Measurements from ENCODE around the gene ZNF823.

- PRO-cap = no peak
- RAMPAGE, long total RNA, 4 experiments = no peak in any of the 4 experiments
Measured at GRCh38 chr19:11549606-11550447, 9.2 kb downstream of the ELOF1 start.

DNA sequence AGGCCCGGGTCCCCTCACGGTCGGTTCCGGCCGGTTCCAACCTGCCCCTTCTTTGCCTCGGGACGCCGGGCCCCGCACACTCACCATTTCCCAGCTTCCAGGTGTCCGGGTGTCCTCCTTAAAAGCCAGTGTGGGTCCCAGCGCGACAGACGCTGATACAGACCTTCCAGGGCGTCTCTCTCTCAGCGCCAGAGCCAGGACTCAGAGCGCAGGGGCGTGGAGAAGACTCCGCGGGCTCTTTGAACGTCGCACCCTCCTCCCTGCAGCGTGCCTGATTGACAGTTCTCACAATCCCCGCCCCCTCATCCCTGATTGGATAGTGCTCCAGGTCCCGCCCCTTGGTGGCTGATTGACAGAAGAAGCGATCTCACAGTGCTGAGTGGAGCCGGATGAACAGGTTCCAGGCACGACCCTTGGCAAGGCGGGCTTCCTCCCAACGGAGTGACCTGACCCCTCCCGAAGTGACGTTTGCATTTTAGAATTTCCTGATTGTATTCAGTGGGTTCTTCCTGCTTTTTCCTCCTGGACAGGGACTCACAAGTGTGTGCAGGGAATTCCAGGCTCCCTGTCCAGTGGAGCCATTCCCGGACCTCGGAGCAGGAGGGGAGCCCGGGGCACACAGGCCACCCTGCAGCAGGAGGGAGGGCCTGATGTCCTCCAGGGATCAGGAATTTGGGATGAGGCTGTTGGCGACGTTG is at the start of gene ZNF823:
Gene ZNF823, minus strand, starts transcription at position 214 of the 698 bp plus-strand sequence.
- PRO-cap = bidirectional peak, plus-strand start at position 514 of the sequence, minus-strand start at position 203 of the sequence
- RAMPAGE, long total RNA, 4 experiments = start-site peak on the minus strand in 2 of 4 experiments, centred at positions 175 to 180 of the sequence, 21 to 25 reads per replicate

- PRO-cap = no peak
- RAMPAGE, long total RNA, 4 experiments = start-site peak on the plus strand in 2 of 4 experiments, at chr19:11832641-11832871 at its widest, 12 to 40 reads per replicate
Measured at GRCh38 chr19:11832308-11832814, 16.2 kb upstream of the ZNF439 start.

- PRO-cap = no peak
- RAMPAGE, long total RNA, 4 experiments = no peak in any of the 4 experiments
Measured at GRCh38 chr19:11924434-11924813, 483 bp upstream of the ZNF700 start.

GRCh38 chr19:11949181-11949552 is 15.7 kb upstream of the ZNF763 start:
- PRO-cap = no peak
- RAMPAGE, long total RNA, 4 experiments = start-site peak on the plus strand in 2 of 4 experiments, at chr19:11949205-11949376 at its widest, 10 to 16 reads per replicate

GRCh38 chr19:12194430-12195209 is 31.7 kb downstream of the ZNF136 start:
- PRO-cap = bidirectional peak, plus-strand start at chr19:12195100, minus-strand start at chr19:12194824
- RAMPAGE, long total RNA, 4 experiments = no peak in any of the 4 experiments

- PRO-cap = no peak
- RAMPAGE, long total RNA, 4 experiments = start-site peak on the minus strand in 1 of 4 experiments, at chr19:12286069-12286206 at its widest, 5 reads per replicate
Measured at GRCh38 chr19:12285978-12286383, 8.7 kb downstream of the ZNF44 start.

GRCh38 chr19:12615388-12615639 is 4.6 kb downstream of the ZNF791 start:
- PRO-cap = no peak
- RAMPAGE, long total RNA, 4 experiments = no peak in any of the 4 experiments

DNA sequence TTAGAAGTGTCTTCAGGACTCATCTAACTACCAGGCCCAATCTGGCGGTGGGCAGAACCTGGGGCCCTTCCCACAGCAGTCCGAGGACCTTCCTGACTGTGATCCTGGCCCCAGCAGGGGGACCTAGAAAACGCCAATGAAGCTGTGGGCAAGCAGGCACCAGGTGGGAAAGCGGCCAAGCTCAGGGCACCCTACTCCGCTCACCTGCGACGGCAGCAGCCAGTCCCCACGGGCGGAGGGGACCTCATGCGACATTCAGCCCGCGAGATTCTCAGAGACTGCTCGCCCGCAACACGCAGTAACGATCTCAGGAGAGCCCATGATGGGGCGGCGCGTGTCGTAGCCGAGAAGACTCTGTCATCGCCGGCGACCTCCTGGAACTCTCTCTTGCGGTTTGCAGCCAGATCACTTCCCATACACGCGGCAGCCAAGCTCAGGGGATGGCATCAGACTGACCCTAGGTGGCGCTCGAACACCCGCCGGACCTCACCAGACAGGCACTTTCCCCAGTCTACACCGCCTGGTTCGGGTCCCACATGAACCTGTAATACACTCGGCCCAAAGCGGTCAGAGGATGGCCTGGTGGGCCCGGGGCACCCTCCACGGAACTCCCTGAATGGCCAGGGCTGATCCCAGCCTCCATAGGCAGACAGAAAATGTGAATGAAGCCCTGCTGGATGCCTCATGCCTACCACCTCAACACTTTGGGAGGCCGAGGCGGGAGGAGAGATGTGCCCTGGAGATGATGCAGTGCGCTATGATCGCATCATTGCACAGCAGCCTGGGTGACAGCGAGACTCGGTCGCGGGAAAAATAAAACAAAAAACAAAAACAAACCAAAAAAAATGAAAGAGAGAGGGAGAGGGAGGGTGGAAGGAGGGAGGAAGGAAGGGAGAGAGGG is 26.4 kb downstream of the MAN2B1 start:
- PRO-cap = no peak
- RAMPAGE, long total RNA, 4 experiments = no peak in any of the 4 experiments

GRCh38 chr19:12668874-12669272 is 342 bp downstream of the WDR83OS start:
- PRO-cap = bidirectional peak, plus-strand start at chr19:12669178, minus-strand start at chr19:12669019
- RAMPAGE, long total RNA, 4 experiments = start-site peak on the minus strand in 1 of 4 experiments, at chr19:12669175-12669214 at its widest, 17 reads per replicate

DNA sequence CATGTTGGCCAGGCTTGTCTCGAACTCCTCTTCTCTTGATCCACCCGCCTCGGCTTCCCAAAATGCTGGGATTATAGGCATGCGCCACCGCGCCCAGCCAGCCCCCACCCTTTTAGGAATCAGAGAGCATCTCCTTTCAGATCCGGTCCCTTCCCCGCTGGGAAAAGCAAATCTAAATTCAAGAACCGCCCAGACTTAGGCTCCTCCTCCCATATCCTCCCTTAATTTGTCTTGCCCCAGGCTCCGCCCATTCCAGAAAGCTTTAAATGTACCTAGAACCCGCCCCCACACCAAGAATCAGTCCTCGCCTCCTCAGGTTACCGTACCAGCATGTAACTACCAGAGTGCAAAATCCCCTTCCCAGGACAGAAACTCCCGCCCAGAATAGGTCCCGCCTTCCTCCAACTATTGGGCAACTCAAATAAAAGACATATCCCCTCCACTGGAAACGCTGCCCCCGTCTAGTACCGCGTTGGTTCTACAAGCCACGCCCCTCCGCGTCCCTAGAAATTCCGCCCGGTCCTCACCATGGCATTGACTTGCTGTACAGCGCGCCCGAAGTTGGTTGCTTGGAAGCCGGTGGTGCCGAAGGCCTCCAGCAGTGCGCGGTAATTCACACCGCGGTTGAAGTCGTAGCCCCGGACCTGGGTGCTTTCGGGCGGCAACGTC is 513 bp downstream of the DHPS start:
- PRO-cap = bidirectional peak, plus-strand start at position 293 of the sequence, minus-strand start at position 159 of the sequence; unidirectional peak, plus-strand start at position 534 of the sequence
- RAMPAGE, long total RNA, 4 experiments = no peak in any of the 4 experiments

- PRO-cap = no peak
- RAMPAGE, long total RNA, 4 experiments = start-site peak on the minus strand in 1 of 4 experiments, at chr19:12699390-12699861 at its widest, 6 reads per replicate
Measured at GRCh38 chr19:12699350-12700003, 3.0 kb upstream of the FBXW9 start.

DNA sequence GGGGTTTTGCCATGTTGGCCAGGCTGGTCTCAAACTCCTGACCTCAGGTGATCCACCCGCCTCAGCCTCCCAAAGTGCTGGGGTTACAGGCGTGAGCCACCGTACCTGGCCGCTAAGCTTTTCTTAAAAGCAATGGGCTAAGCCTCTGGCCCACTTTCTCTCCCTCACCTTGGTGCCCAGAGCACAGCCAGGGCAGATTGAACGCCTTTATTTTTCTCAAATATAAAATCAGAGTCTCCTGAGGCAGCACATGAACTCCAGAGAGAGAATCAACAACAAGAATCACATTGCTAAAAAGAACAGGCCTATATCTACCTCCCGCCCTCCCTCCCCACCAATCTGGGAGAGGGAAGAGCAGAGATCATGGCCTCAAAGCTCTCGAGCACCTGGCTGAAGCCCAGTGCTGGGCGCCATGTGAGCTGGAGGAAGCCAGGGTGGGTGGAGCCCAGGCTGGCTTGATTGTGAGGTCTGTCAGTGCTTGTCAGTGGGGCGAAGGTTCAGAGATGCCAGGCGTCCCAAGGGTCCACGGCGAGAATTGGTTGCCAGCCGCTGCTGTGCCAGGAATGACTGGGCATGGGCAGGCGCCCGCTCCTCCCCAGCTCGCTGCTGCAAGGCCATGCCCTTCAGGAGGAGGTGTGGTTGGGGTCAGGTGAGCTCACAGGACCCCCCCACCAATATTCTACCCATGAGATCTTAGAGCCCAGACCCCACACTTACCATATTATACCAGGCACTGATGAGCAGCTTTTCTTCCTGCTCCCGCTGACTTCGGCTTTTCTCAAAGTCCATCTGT is 11.4 kb downstream of the BEST2 start:
- PRO-cap = no peak
- RAMPAGE, long total RNA, 4 experiments = no peak in any of the 4 experiments

- PRO-cap = no peak
- RAMPAGE, long total RNA, 4 experiments = start-site peak on the minus strand in 2 of 4 experiments, at chr19:12774605-12774895 at its widest, 20 to 27 reads per replicate
Measured at GRCh38 chr19:12774546-12774973, 792 bp downstream of the HOOK2 start.

GRCh38 chr19:12777206-12777905 is 2.0 kb upstream of the HOOK2 start:
- PRO-cap = unidirectional peak, plus-strand start at chr19:12777399; unidirectional peak, plus-strand start at chr19:12777757
- RAMPAGE, long total RNA, 4 experiments = no peak in any of the 4 experiments

GRCh38 chr19:12782887-12783655 is 7.7 kb upstream of the HOOK2 start:
- PRO-cap = bidirectional peak, plus-strand start at chr19:12783010, minus-strand start at chr19:12782637
- RAMPAGE, long total RNA, 4 experiments = start-site peak on the plus strand in 1 of 4 experiments, at chr19:12782955-12783018 at its widest, 8 reads per replicate

DNA sequence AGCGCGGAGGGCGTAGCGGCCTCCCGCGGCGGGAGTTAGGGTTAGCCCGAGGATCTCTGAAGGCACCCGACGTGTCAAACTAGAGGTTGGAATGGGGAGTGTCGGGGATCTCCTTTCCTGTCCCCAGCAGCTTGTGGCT is 384 bp downstream of the CALR start:
- PRO-cap = bidirectional peak, plus-strand start at position 82 of the sequence, minus-strand start at position 81 of the sequence
- RAMPAGE, long total RNA, 4 experiments = no peak in any of the 4 experiments

DNA sequence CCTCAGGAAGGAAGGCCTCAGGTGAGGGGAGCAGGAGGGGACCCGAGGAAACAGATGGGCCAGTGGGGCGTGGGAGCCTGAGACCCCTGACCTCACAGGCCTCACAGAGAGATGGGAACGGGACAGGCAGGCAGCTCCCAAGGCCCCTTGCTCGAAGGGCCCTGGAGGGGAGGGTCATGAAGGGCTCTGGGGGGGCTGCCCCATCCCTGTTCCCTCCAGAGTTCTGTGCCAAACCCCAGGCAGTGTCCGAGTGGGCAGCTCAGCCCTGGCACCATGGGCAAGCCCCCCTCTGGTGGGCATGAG is 5.6 kb downstream of the DAND5 start:
- PRO-cap = no peak
- RAMPAGE, long total RNA, 4 experiments = no peak in any of the 4 experiments

GRCh38 chr19:13001248-13002454 is 6.4 kb downstream of the NFIX start:
- PRO-cap = no peak
- RAMPAGE, long total RNA, 4 experiments = no peak in any of the 4 experiments

DNA sequence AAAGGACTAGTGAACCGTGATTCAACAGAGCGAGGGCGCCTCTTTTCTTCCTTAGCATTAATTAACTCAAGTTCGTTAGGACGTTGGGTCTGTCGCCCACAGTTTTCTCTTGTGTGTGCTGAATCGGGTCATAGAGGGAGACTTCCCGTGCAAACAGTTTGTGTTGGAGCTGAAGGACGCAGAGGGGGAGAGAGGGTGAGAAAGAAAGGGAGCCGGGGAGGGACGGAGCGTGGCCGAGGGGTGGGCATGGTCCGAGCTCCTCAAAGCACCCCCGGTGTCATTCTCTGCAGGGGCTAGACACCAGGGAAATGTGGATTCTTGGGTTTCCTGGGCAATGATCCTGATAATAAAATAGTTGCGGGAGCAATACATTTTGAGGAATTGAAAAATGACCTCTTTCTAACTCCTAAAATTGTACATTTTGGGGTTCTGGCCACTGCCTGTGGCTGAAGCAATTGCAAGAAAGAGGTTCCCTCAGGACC is 21.7 kb downstream of the NFIX start:
- PRO-cap = no peak
- RAMPAGE, long total RNA, 4 experiments = no peak in any of the 4 experiments